ENCODE results near the genes CAV3 and SLC6A11.

- PRO-cap = no peak
Observed at GRCh38 chr3:5944064-5944263, 756.5 kb downstream of the EDEM1 start.

DNA sequence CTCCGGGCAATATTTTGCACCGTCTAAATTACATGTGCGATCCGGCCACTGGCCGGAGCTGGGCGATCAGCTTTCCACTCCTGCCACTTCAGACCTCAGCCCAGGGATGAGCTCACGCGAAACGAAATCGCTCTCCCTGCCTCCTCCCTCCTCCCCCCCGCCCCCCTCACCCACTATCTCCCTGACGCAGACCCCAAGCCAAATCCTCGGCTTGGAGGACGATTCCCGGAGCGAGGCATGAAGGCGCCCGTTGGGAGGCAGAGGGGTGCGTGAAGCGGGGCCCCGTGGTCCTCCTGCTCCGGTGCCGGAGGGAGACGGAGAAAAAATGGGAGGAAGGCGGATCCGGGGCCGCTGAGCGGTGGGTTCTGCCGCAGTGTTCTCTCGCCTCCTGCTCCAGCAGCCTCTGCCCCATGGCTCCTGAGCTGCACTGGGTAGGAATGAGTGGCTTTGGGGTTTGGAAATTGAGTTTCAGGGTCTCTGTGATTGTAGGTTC is 1.7 kb downstream of the GRM7 start:
- PRO-cap = no peak

GRCh38 chr3:8445844-8446327 is 55.7 kb upstream of the LMCD1 start:
- PRO-cap = no peak

GRCh38 chr3:8580733-8581288 is 63.8 kb downstream of the SSUH2 start:
- PRO-cap = unidirectional peak, minus-strand start at chr3:8581013

DNA sequence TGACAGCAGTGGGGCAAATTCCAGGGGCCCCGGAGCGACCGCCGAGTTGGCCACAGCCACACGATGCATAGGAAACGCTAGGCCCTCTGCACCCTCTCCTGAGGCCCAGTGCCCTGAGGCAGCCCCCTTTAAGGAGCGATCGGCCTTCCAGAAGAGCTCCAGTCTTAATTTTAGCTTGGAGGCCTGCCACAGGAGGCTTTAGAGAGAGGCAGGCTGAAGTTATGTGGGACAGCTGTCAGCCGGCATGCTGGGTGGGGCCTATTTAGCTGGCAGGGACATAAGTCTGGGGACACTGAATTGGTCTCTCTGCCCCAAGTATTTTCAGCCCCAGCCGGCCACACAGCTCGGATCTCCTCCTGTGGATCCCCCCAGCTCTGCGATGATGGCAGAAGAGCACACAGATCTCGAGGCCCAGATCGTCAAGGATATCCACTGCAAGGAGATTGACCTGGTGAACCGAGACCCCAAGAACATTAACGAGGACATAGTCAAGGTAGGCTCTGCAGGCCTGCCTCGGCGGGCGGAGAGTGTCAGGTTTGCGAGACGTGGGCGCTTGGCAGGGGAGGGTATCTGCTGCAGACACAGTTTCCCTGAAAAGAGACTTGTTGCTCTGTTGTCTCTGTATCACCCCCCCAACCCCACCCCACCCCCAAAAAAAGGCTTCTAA is at the start of gene CAV3:
CAV3 (plus strand) TSS at position 305 of the 667 bp plus-strand sequence.
- PRO-cap = no peak

GRCh38 chr3:8982531-8982909 is 19.2 kb upstream of the RAD18 start:
- PRO-cap = no peak

DNA sequence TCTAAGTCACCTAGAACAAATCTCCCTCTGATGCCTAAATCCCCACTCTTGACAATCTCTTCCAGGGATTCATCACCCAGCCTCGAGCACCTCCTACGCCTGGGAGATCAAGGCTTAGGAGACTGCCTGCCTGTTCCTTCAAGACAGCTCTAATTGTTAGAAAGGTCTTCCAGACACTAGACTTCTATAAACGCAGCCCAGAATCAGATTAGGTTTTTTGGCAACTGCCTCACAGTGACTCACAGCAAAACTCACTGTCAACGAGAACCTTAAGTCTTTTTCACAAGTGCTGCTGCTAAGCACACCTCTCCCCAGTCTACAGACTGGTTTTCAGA is 23.1 kb downstream of the SRGAP3 start:
- PRO-cap = no peak

DNA sequence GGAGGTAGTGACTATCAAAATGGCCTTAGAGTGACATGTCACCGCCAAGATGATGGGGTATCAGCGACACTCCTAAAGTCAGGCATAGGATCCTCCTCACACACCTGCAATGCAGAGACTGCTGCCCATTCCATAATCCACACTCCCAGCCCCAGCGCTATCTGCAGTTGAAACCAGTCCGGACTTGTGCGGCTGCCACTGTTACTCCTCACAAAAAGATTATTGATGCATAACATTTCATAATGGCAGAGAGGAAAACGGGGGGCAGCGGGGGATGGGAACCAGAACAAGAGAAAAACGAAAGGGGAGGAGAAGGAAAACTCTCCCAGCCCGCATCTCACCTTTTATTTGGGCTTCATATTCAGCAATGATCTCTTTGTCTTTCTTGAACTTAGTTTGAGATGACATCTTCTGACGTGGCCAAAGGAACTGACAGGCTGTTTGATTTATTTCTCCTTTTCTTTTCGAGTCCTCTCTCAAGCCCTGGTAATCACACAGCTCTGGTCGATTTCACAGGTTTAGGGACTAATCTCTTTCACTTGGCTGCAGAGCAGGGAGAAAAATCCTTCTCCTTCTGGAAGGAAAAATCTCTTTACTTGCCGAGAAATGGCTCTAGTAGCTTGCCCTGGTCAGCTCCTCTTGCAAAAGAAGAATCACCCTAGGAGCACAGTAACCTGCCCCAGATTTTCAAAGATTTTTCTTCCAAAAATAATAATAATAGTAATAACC is 738 bp downstream of the SRGAP3 start:
- PRO-cap = no peak

DNA sequence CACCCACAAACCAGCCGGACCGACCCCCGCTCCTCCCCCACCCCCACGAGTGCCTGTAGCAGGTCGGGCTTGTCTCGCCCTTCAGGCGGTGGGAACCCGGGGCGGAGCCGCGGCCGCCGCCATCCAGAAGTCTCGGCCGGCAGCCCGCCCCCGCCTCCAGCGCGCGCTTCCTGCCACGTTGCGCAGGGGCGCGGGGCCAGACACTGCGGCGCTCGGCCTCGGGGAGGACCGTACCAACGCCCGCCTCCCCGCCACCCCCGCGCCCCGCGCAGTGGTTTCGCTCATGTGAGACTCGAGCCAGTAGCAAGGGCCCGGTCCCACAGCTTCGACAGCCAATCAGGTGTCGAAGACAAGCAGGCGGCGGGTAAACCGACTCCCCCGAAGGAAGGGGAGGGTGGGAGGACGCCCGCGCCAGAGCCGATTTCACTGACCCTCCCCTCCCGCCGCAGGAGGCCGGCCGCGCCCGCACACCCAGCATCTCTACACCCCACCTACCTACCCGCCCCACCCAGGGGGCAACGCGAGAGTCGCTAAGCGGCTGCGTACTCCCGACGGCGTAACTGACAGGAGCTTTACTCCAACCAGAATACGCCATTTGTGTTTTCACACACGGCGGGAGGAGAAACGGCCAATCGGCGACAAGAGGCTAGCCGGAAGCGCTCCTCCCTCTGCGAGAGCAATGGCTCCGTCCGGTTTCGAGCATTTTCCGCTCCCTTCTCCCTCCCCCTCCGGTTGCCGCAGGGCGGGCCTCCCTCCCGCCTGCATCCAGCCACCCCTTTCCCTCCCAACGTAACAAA is 710 bp upstream of the SETD5 start:
- PRO-cap = bidirectional peak, plus-strand start at position 203 of the sequence, minus-strand start at position 172 of the sequence; bidirectional peak, plus-strand start at position 631 of the sequence, minus-strand start at position 482 of the sequence

DNA sequence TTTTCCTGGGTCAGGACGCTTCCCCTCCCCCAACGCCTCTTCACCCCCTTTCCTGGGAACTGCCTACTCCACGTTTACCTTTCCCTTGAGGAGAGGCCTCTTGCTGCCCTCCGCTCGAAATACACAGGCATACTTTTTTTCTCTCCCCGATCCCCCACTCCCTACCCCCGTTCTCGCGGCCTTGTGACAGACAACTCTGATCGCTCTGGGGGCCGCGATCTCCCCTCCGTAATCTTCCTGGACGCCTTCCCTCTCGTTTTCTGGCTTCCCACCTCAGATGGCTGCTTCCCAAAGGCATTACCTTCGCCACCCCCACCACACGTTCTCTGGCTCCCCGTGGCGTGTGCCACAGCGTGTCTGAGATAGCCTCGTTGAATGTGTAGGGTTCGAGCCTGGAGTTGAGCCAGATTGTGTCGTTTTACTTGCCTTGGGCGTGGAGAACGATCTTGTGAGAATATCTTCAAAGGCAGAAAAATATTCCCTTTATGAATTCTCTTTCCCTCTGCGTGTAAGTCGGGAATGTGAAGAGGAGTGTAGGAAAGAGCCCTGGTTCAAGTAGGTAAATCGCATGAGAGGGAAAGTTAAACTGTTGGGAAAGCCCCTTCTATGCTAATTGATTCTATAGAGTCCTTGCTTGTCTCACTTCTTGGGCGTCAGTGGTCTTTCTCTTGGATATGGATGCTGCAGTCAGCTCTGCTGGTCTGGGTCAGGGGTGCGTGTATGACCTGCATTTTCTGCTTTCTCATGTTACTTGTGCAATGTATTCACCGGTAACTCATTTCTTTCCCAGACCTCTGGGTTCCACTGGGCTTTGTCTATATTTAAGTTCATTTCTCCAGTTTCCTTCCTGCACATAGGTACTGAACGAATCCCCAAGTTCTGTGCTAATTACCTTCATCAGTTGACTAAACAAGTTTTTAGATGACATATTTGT is 1.1 kb downstream of the SETD5 start:
- PRO-cap = no peak

DNA sequence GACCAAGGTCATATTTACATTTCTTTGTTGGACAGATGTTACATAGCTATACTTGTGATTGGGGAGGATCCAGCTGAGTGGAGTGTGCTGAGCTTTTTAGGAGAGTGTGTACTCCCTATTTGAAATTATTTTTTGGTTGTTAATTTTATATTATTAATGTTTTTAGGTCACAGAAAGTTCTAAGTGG is 1.6 kb downstream of the SETD5 start:
- PRO-cap = no peak

- PRO-cap = no peak
Observed at GRCh38 chr3:9470073-9470544, 72.7 kb downstream of the SETD5 start.

DNA sequence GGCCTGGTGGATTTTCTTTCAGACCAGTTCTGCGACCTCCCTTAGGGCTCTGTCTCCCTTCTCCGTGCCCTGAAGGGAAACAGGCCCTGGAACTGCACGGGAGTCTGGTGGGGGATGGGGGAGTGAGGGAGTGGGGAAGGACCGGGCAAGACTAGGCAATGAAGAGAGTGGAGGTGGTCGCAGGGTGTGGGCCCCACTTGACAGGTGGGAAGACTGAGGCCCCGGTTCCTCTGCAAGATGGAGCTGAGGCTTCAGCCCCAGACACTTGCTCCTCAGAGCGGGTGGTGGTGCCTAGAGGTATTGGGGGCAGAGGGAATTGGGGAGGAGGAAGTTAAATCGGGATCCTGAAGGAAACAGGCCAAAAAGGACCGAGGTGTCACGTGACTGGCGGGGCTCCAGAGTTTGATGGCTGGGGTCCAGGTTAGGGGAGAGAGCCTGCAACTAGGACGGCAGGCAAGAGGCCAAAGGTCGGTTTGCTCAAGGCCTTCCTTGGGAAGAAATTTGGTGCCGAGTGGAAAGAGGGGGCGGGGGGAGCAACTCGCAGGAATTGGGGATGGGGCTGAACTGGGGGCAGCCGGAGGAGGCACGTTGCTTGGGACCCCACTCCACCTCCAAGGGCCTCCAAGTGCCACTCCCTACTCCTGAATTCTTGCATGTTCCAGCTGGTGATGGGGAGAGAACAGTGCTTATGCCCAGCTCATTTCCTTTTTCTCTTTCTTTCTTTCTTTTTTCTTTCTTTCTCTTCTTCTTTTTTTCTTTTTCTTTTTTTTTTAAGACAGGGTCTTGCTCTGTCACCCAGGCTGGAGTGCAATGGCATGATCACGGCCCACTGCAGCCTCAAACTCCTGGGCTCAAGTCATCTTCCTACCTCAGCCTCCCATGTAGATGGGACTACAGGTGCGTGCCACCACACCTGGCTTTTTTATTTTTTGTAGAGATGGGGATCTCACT is 802 bp upstream of the CAMK1 start:
- PRO-cap = no peak

DNA sequence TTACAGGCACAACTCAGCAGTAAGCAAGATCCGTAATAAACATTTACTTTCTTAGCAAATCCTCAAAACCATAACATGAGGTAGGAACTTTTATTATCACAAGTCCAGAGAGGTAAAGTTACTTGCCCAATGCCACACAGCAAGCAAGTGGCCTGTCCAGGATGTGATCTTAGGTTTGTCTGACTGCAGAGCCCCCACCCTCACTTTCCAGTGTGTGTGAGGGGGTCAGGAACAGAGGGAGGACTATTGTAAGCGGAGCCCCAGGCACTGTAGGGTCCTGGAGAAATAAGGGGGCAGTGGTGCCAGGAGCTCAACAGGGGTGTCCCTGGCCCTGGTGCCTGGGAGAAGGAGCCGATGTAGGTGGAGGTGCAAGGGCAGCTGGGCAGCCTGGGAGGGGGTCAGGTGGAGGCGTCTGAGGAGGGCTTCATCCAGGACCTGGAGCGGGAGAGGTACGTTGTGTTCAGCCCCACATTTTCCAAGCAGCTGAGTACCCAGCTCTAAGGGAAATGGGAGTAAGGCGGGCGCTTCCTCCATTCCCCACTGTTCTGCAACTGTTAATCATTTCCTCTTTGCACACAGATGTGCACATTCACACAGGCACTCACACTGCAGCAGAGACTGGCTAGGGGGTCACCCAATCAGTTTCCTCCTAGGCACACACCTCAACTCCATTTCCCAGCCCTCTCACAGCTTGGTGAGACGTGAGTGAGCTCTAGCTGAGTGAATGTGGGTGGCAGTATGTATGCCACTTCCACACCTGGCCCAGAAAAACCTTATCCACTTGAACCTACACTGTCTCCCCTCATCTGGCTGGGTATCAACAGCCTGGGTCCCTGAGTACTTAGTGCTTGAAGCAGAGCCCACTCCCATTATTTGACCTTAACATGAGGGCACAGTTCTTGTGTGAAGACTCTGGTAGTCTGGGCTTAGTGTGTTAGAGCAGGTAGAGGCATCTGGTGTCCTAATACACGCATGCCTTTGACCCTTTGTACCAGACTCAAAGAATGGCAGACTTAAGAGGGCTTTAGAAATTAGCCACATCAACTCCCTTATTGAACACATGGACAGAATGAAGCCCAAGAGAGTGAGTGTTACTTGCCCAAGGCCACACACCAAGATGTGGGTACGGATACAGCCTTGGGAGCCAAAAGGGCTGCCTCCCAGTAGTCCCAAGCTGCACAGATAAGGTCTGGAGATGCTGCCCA is 5.6 kb downstream of the RPUSD3 start:
- PRO-cap = no peak

GRCh38 chr3:9892994-9893873 is 2.8 kb downstream of the JAGN1 start:
- PRO-cap = no peak

- PRO-cap = no peak
Observed at GRCh38 chr3:9898799-9899223, 3.8 kb upstream of the IL17RE start.

- PRO-cap = no peak
Observed at GRCh38 chr3:10195459-10196248, 30.9 kb downstream of the IRAK2 start.

DNA sequence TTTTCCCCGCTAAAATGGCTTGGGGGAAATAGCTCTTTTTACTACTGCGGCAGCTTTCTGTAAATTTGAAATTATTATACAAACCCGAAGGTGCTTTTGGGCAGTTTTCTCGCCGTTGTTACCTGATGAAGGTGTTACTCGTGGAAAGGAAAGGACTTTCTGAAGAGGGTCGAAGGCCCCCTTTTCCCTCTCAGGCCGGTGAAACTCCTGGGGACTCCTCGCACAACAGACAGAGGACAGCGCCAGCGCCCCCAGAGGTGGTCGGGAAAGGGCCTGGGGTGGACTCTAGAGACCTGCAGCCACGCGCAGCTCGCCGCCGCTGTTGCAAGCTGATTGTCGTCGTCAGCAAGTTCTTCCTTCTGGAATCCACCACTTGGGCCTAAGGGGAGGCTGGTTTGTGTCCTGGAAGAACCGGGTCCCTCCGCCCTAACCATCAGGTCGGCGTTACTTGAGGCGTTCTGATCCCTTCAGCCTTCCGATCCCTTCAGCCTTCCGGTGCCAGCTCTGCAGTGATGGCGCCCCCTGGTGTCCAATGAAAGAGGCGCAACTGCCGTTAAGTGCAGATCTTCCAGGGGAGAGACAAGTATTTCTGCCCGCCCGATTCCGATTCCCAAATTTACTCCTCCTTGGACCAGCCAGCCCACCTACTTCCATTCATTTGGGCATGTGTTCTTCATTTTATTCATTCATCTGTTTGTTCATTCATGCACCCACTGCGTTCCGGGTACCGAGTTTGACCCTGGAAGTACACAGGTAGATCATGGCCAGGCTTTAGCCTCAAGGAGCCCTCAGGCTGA is 77.3 kb upstream of the SLC6A11 start:
- PRO-cap = no peak

DNA sequence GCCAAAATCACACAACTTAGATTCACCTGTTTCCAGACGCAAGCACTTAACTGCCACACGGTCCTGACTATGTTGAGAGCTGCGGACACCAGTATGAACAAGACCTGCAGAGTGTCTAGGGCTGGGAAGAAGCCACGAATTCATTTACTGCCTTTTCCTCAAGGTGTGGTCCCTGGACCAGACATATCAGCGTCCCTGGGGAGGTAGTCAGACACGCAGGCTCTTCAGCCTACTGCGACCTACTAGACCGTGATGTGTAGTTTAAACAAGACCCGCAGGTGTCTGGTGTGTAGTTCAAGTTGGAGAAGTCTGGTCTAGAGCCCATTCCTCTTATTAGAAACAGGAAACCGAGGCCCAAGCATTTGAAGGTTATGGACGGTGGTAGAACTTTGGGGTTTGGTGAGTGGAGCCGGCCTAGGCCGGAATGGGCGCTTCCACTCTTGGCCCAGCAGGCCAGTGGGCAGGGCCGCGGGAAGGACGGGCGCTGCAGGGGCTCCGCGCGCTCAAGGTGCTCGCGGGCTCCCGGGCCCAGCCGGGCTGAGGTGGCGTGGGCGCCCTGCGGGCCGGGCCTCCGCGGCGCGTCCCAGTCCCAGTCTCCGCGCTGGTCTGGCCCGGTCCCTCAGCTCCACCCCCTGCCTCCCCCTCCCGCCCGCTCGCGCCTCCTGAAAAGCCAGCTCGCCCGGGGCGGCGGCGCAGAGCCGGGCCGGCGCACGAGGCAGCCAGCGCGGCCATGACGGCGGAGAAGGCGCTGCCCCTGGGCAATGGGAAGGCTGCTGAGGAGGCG is at the start of gene SLC6A11:
SLC6A11 (plus strand) TSS at position 693 of the 784 bp plus-strand sequence.
- PRO-cap = no peak

DNA sequence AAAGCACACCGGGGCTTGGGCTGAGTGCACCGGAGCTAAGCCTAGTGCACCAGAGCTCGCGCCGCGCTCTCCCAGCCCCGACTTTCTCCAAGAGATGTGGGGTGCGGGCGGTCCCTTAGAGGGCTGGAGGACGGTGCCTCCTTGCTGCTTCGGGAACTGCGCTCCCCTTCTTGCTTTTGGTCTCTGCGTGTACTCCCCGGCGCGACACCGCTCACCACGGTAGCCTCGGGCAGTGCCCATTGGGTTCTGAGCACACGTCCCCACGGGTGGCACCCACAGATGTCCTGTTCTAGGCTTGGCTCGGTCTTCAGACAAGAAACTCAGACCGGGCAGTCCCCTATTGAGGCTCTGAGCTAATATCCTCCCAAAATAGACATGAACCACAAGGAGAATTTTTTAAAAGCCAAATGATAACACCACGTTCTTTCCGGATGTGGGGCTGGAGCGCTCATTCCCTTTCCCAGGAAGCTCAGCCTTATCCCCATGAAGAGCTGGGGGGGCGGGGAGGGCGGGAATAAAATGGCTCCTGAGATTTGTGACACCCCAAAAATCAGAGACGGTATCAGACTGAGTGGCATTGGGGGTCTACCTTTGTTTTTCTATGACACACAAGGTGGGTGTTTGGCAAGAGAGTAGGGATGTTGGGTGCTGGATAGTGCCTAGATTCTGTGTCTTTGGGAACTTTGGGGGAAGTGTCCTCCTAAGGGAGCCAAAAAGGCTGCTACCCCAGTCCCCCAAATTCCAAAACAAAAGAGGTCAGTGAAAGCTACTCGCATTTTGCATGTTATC is 1.1 kb downstream of the SLC6A1 start:
- PRO-cap = no peak

All from duodenum (tissue), 1 donor.